Body of pancreas (tissue), 2 donors: ENCODE data around the genes PLEKHA4, DHDH, CGB5, C19orf73 and SLC6A16.

GRCh38 chr19:48678117-48678705, 5.4 kb upstream of the NTN5 start:
- PRO-cap = bidirectional peak, plus-strand start at chr19:48678514, minus-strand start at chr19:48678358
- RAMPAGE, long total RNA, 2 experiments = no peak in any of the 2 experiments

- PRO-cap = bidirectional peak, plus-strand start at chr19:48714405, minus-strand start at chr19:48714113
- RAMPAGE, long total RNA, 2 experiments = start-site peak on the minus strand in 2 of 2 experiments, at chr19:48714056-48714129 at its widest, 6 to 10 reads per replicate
Observed at GRCh38 chr19:48713718-48714871, 5.4 kb downstream of the MAMSTR start.

GRCh38 chr19:48807669-48808533, 2.9 kb downstream of the BCAT2 start:
- PRO-cap = no peak
- RAMPAGE, long total RNA, 2 experiments = no peak in any of the 2 experiments

DNA sequence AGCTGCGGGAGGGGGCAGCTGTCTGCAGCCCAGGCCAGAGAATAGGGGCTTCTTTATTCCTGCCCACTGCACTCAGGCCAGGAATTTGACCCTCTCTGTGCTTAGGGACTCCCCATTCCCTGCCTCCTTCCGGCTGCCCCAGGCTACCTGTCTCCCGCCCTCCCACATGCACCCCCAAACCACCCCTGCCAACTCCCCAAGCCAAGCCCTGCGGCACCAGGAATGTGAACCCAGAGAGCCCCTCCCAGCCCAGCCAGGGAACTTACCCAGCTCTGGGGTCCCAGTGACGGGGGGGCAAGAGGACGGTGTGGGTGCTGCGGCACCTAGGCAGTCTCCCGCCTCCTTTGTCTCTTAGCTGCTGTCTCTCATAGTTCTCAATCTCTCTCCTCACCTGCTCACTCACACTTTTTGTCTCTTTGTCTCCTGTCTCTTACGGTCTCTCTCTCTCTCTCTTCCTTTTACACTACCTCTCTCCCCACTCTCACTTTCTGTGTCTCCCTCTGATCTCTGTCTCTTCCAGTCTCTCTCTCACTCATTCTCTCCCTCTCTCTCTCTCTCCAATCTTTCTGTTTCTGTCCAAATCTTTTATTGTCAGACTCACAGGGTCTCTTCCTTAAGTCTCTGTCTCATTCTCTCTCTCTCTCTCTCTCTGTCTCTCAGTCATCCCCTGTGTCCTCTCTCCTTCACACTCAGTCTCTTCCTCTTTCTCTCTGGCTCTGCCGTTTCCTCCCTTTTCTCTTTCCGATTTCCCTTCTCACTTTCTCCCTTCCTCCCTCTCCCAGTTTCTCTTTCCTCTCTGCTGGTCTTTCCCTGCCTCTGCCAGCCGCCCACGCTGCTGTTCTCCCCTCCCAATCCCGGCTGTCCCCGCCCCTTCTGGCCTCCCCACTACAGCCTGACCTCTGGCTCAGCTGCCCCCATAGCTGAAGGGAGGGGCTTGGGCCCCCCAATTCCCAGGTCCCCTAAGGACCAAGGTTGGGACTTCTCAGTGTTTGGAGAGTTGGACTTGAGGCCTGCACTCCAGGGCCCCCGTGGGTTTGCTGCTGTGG, at the start of gene PLEKHA4:
PLEKHA4 (minus strand) TSS at position 801 of the 1,046 bp plus-strand sequence.
- PRO-cap = no peak
- RAMPAGE, long total RNA, 2 experiments = start-site peak on the minus strand in 2 of 2 experiments, centred at positions 787 to 794 of the sequence, 115 to 197 reads per replicate

GRCh38 chr19:48926715-48927406, 6.6 kb upstream of the DHDH start:
- PRO-cap = no peak
- RAMPAGE, long total RNA, 2 experiments = no peak in any of the 2 experiments

- PRO-cap = no peak
- RAMPAGE, long total RNA, 2 experiments = no peak in any of the 2 experiments
Observed at GRCh38 chr19:48933323-48934070, at the start of gene DHDH. Gene DHDH, plus strand, starts transcription at chr19:48933699.

GRCh38 chr19:48961311-48961985, 3.7 kb upstream of the FTL start:
- PRO-cap = no peak
- RAMPAGE, long total RNA, 2 experiments = no peak in any of the 2 experiments

GRCh38 chr19:48969322-48969598, 4.2 kb downstream of the FTL start:
- PRO-cap = no peak
- RAMPAGE, long total RNA, 2 experiments = no peak in any of the 2 experiments

DNA sequence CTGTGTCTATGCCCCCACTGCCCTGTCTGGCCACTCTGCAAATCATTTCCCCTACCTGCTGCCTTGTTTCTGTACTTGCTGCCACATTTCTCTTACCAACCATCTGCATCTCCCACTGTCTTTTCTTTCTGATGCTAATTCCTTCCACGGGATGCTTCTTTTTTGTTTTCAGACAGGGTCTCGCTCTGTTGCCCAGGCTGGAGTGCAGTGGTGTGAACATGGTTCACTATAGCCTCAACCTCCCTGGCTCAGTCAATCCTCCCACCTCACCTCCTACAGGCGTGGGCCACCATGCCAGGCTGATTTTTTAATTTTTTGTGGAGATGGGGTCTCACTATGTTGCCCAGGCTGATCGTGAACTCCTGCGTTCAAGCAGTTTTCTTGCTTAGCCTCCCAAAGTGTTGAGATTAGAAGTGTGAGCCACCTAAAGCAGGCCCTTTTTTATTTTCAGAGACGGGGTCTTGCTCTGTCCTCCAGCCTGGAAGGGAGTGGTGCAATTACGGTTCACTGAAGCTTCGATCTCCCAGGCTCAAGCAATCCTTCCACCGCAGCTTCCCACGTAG, 4.8 kb downstream of the GYS1 start:
- PRO-cap = no peak
- RAMPAGE, long total RNA, 2 experiments = no peak in any of the 2 experiments

DNA sequence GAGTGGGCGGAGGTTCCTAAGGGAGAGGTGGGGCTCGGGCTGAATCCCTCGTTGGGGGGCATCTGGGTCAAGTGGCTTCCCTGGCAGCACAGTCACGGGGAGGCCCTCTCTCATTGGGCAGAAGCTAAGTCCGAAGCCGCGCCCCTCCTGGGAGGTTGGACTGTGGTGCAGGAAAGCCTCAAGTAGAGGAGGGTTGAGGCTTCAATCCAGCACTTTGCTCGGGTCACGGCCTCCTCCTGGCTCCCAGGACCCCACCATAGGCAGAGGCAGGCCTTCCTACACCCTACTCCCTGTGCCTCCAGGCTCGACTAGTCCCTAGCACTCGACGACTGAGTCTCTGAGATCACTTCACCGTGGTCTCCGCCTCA, at the start of gene CGB5:
CGB5 (plus strand) TSS at position 209 of the 368 bp plus-strand sequence.
- PRO-cap = no peak
- RAMPAGE, long total RNA, 2 experiments = no peak in any of the 2 experiments

- PRO-cap = no peak
- RAMPAGE, long total RNA, 2 experiments = no peak in any of the 2 experiments
Observed at GRCh38 chr19:49064075-49064489, 536 bp downstream of the NTF4 start.

DNA sequence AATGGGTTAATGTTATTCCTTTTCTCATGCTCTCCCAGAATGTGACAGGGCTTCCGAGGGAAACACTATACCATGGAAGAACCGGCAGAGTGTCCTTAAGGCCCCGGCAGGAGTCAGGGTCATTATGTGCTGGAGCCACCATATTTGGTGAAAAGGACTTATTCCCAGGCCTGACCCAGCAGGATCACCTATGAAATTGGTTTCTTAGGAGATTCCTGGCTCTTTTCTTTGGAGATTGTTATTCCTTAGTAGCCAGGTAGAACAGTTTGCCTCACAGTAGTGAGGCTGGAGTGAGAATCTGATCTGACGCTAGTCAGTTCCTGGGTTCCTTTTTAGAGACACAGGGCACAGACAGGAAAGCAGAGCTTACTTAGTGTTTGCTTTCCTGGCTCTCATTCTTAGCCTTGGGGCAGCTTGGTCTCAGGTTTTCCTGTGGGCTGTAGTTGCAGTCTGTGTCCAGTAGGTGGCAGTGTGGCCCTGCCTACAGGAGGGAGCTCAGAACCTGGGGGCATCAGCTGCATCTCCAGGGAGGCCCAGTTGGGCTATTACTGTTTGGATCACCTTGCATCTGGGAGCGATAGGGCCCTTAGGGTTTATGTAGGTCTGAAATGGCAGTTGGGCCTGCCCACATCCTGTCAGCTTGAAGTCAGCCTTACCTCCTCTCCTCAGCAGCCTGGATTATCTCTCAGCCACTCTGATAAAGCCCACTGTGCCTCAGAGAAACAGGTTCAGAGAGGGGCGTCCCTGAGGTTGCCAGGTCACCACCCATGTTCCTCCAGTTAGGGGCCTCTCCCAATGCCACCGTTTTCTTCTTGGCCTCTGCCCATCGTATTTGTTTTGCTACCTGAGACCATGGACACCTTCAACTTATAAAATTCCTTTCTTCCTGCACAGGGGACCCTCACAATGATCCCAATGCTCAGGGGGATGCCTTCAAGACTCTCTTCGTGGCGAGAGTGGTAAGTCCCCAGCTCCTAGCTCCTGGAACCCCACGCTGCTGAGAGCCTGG, 12.6 kb downstream of the SNRNP70 start:
- PRO-cap = no peak
- RAMPAGE, long total RNA, 2 experiments = no peak in any of the 2 experiments

- PRO-cap = bidirectional peak, plus-strand start at chr19:49118820, minus-strand start at chr19:49118727; bidirectional peak, plus-strand start at chr19:49119074, minus-strand start at chr19:49119137
- RAMPAGE, long total RNA, 2 experiments = start-site peak on the minus strand in 1 of 2 experiments, at chr19:49119130-49119137 at its widest, 19 reads per replicate
Observed at GRCh38 chr19:49118330-49119215, at the start of gene C19orf73. Gene C19orf73, minus strand, starts transcription at chr19:49119143.

GRCh38 chr19:49132845-49133320, 13.5 kb downstream of the PPFIA3 start:
- PRO-cap = no peak
- RAMPAGE, long total RNA, 2 experiments = no peak in any of the 2 experiments

DNA sequence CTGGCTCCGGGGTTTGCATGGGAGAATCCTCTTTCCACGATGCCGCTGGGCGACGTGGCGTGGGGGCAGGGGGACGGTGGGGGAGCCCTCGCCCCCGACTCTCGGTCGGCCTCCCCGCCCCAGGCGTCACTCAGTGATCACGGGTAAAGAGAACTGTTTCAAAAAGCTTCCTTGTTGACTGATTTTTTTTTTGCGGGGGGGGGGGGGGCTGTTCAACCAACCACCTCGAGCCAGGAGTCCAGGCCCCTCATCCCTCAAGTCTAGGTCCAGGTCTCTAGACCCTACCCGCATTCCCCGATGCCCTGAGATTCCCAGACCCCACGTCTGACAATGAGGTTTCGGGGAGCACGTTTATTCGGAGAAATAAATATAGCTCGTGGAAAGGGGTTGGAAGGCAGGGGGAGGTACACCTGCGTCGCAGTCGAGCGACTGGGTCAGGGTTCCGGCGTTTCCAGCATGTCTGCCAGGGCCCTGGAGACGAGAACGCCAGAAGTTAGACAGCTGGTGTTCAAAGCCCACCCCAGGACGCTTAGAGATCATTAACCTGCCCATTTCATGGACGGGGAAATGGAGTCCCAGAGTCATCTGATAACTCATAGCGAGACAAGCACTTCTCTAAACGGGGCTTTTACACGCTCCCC, 4.2 kb downstream of the HRC start:
- PRO-cap = no peak
- RAMPAGE, long total RNA, 2 experiments = no peak in any of the 2 experiments

DNA sequence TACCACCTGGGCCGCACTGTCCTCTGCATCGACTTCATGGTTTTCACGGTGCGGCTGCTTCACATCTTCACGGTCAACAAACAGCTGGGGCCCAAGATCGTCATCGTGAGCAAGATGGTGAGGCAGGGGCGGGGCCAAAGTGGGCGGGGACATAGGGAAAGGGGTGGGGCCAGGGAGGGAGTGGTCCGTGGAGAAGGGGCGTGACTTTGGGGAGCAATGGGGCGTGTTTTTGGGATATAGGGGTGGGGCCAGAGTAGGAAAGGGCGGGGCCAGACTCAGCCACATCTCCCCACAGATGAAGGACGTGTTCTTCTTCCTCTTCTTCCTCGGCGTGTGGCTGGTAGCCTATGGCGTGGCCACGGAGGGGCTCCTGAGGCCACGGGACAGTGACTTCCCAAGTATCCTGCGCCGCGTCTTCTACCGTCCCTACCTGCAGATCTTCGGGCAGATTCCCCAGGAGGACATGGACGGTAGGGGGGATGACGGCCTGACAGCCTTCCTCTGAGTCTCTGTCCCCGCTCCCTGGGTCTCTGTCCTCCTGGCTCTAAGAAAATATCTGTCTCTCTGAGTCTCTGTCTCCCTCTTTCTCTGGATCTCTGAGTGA, 42.8 kb downstream of the TRPM4 start:
- PRO-cap = no peak
- RAMPAGE, long total RNA, 2 experiments = no peak in any of the 2 experiments

- PRO-cap = no peak
- RAMPAGE, long total RNA, 2 experiments = no peak in any of the 2 experiments
Observed at GRCh38 chr19:49325090-49325532, at the start of gene SLC6A16. Gene SLC6A16, minus strand, starts transcription at chr19:49325191.

- PRO-cap = no peak
- RAMPAGE, long total RNA, 2 experiments = no peak in any of the 2 experiments
Observed at GRCh38 chr19:49362871-49363244, 642 bp upstream of the TEAD2 start.

GRCh38 chr19:49413176-49413790, 10.0 kb downstream of the PTH2 start:
- PRO-cap = no peak
- RAMPAGE, long total RNA, 2 experiments = no peak in any of the 2 experiments

- PRO-cap = no peak
- RAMPAGE, long total RNA, 2 experiments = no peak in any of the 2 experiments
Observed at GRCh38 chr19:49436052-49436918, 5.0 kb downstream of the SLC17A7 start.